Measurements from ENCODE around the gene ARL10.

DNA sequence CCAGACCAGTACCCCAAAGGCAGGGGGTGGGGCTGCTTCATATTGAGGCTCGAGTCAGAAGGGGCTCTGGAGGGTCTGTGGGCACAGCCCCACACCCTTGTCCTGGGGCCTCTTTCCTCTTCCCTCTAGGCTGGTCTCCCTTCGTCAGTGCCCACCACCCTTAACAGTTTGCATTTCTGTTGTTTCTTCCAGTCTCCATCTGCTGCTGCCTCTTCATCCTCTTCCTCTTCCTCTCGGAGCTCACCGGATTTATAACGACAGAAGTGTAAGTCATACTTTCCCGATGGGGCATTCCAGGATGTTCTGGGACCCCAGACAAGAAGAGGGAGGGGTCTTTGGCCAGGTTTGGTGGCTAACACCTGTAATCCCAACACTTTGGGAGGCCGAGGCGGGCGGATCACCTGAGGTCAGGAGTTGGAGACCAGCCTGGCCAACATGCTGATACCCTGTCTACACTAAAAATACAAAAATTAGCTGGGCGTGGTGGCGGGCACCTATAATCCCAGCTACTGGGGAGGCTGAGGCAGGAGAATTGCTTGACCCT, 62.3 kb upstream of the RPL26L1 start:
- PRO-cap, 5 experiments: no peak in any of the 5 experiments
- RAMPAGE, long total RNA, 2 experiments: no peak in any of the 2 experiments
- RRBS: no CpG with 5 or more reads among the region's 11 CpGs

DNA sequence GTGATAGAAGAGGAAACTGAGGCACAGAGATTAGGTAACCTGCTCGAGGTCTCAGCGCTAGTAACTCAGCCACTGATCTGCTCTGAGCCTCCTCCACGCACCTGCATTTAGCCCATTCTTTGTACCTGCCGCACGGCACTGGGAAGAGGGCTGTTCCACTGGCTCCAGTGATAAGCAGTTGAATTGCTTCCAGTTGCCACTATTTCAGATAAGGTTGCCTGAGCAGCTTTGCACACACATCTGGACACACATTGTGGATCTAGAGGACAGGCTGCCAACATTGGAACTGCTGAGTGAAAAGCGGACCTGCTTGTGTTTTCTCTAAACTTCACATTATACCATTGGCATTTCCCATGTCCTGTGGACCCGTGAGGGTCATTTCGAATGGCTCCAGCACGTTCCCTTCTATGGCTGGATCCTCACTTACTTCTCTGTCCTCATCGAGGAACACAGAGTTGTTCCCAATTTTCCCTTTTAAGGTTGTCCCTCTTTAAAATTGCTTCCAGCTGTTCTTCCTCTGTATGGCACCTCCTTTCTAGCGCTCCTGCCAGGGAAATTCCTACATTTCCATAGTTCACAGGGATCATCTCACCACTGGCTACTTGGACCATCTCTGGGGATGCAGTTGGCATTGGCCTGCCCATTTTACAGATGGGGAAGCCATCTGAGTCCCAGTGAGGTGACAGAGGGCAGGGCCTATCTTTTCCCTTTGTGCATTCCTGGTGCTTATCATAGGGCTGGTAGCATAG, 45.9 kb upstream of the RPL26L1 start:
- PRO-cap, 5 experiments: no peak in any of the 5 experiments
- RAMPAGE, long total RNA, 2 experiments: no peak in any of the 2 experiments
- RRBS: no CpG with 5 or more reads among the region's 11 CpGs

- PRO-cap, 5 experiments: no peak in any of the 5 experiments
- RAMPAGE, long total RNA, 2 experiments: no peak in any of the 2 experiments
- RRBS: no CpG with 5 or more reads among the region's 15 CpGs
These were observed 40.9 kb upstream of the RPL26L1 start for GRCh38 chr5:172918306-172918743.

- PRO-cap, 5 experiments: no peak in any of the 5 experiments
- RAMPAGE, long total RNA, 2 experiments: no peak in any of the 2 experiments
- RRBS: no CpG with 5 or more reads among the region's 12 CpGs
These were observed 28.1 kb upstream of the RPL26L1 start for GRCh38 chr5:172930891-172931720.

GRCh38 chr5:173408624-173409103, 80.5 kb upstream of the STC2 start:
- PRO-cap, 5 experiments: no peak in any of the 5 experiments
- RAMPAGE, long total RNA, 2 experiments: no peak in any of the 2 experiments
- RRBS: 92% methylated on average over 1 of the region's 16 CpGs

GRCh38 chr5:173627850-173628510, 11.5 kb upstream of the BOD1 start:
- PRO-cap, 5 experiments: peak in 2 of 5 experiments; most common minus-strand start chr5:173628250 (in 2)
- RAMPAGE, long total RNA, 2 experiments: no peak in any of the 2 experiments
- RRBS: no CpG with 5 or more reads among the region's 13 CpGs

GRCh38 chr5:173755120-173755835, 132.9 kb upstream of the CPEB4 start:
- PRO-cap, 5 experiments: no peak in any of the 5 experiments
- RAMPAGE, long total RNA, 2 experiments: no peak in any of the 2 experiments
- RRBS: no CpG with 5 or more reads among the region's 4 CpGs

DNA sequence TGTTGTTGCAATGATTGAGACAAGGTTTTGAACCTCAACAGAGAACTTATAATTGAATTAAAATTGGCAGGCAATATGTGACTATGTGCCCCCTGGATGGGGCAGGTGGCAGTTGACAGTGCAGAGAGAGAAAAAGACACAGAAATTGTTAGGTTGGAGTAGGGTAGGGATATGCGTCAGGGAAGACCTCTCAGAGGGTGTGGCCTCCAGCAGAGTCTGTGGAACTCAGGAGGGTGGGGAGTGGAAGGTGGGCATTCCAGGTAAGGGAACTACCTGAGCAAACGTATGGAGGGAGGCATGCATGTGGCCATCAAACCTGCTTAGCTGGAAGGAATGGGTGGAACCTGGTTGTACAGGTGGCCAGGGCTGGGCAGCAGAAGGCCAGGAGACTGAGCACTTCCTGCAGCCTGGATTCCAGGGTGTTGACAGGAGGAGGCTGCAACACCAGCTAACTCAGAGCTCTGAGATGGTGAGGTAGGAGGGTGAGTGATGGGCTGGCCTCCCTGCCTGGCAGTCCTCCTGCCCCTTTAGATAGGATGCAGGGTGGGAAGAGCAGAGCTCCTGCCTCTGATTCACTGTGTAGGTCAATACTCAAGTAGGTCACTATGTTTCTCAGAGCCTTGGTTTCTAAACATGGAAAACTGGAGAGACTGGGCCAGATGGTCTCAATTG, 92.6 kb upstream of the CPEB4 start:
- PRO-cap, 5 experiments: no peak in any of the 5 experiments
- RAMPAGE, long total RNA, 2 experiments: no peak in any of the 2 experiments
- RRBS: no CpG with 5 or more reads among the region's 2 CpGs

- PRO-cap, 5 experiments: no peak in any of the 5 experiments
- RAMPAGE, long total RNA, 2 experiments: no peak in any of the 2 experiments
- RRBS: no CpG with 5 or more reads among the region's 6 CpGs
These were observed 20.1 kb upstream of the CPEB4 start for GRCh38 chr5:173867919-173868661.

DNA sequence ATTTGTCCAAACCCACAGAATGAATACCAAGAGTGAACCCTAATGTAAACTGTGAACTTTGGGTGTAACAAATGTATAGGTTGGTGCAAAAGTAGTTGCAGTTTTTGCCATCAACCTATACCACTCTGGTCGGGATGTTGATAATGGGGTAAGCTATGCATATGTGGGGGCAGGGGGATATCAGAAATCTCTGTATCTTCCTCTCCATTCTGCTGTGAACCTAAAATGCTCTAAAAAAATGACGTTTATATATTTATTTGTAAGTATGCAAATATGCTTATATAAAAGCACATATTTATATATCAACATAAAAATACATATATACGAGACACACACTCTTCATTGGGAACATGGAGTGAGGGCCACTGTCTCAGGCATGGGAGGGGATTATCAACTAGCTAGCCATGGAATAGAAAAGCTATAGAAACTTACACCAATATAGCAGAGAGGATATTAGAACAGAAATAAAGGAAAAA, 40.1 kb downstream of the CPEB4 start:
- PRO-cap, 5 experiments: no peak in any of the 5 experiments
- RAMPAGE, long total RNA, 2 experiments: no peak in any of the 2 experiments
- RRBS: no CpG with 5 or more reads among the region's 3 CpGs

DNA sequence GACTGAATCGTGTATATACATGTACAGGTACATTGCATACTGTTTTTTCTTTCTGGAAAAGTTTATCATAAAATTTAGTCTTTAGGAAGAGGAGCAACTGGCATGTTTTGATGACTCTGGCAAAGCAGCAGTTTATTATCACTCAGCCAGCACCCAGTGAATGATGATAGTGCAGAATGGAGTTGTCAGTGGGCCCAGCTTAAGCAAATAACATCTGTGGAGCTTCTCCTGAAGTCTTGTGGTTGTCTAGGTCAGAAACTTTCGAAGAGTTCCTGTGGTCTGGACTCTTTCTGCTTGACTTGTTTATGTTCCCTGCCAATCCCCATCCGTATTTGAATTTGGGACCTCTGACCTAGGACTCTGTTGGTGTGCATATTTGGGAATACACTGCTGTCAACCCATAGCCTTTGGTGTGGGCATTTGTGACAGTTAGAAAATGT, 38.1 kb upstream of the C5orf47 start:
- PRO-cap, 5 experiments: peak in 1 of 5 experiments; most common plus-strand start position 268 of the sequence (in 1)
- RAMPAGE, long total RNA, 2 experiments: no peak in any of the 2 experiments
- RRBS: no CpG with 5 or more reads among the region's 3 CpGs

GRCh38 chr5:174699184-174699557, 25.2 kb upstream of the MSX2 start:
- PRO-cap, 5 experiments: no peak in any of the 5 experiments
- RAMPAGE, long total RNA, 2 experiments: no peak in any of the 2 experiments
- RRBS: no CpG with 5 or more reads among the region's 3 CpGs

DNA sequence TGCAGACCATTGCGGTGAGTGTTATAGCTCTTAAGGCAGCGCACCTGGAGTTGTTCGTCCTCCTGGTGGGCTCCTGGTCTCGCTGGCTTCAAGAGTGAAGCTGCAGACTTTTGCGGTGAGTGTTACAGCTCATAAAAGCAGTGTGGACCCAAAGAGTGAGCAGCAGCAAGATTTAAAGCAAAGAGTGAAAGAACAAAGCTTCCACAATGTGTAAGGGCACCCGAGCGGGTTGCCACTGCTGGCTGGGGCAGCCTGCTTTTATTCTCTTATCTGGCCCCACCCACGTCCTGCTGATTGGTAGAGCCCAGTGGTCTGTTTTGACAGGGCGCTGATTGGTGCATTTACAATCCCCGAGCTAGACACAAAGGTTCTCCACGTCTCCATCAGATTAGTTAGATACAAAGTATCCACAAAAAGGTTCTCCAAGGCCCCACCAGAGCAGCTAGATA, 17.1 kb upstream of the SIMC1 start:
- PRO-cap, 5 experiments: no peak in any of the 5 experiments
- RAMPAGE, long total RNA, 2 experiments: no peak in any of the 2 experiments
- RRBS: no CpG with 5 or more reads among the region's 11 CpGs

DNA sequence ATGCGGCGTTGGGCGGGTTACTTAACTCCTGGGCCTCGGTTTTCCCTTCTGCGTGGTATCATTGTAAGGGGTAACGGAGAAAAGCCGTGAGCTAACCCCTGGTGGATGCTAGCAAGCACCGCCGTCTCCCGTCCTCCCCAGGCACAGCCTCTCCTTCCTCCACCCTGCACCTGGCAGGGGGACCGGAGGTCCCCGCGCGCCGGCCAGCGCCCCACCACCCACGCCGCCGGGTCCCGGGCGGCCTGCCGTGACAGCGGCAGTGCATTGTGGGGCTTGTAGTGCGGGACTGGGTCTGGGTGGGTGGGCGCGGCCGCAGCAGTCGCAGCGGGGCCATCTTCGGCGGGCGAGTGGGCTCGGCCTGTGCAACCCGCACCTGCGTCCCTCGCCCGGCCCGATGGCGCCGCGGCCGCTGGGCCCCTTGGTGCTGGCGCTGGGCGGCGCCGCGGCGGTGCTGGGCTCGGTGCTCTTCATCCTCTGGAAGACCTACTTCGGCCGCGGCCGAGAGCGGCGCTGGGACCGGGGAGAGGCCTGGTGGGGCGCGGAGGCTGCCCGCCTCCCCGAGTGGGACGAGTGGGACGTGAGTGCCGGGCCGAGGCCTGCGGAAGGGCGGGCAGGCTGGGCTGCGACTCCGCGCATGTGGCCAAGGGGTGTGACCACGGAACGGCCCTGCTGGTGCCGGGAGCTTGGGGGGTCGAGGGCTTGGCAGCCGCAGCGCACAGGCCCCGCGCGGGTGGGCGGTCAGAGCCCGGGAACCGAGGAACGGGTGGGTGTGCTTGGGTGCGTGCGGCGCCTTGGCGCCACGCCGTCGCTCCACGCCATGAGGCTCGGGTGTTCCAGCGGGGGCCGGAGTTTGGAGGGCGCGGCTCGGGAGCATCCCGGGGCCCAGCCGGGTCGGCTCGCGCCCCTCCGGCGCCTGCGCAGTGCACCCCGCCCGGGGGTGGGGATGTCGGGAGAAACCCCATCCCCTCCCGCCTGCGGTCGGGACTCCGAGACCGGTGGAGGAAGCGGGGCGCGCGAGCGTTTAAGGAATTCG, at the start of gene ARL10:
Gene ARL10, plus strand, starts transcription at position 318 of the 1,033 bp plus-strand sequence.
- PRO-cap, 5 experiments: peak in 5 of 5 experiments; most common plus-strand start position 291 of the sequence (in 5); most common minus-strand start position 244 of the sequence (in 4)
- RAMPAGE, long total RNA, 2 experiments: no peak in any of the 2 experiments
- RRBS: 5% methylated on average over 36 of the region's 118 CpGs

- PRO-cap, 5 experiments: no peak in any of the 5 experiments
- RAMPAGE, long total RNA, 2 experiments: no peak in any of the 2 experiments
- RRBS: no CpG with 5 or more reads among the region's 7 CpGs
These were observed 7.7 kb downstream of the HIGD2A start for GRCh38 chr5:176396113-176396841.

DNA sequence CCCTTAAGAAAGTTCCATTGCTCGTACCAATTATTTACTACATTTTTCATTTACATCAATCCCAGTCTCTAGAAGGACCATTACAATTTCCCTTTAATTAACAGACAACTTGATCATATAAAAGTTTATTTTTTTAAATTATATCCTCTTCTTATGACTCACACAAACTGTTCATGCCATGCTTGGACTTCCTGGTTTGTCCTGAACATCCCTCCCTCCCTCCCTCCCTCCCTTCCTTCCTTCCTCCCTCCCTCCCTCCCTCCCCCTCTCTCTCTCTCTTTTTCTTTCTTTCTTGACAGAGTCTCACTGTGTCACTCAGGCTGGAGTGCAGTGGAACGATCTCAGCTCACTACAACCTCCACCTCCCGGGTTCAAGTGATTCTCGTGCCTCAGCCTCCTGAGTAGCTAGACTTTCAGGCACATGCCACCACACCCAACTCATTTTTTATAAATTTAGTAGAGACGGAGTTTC, 11.7 kb upstream of the CLTB start:
- PRO-cap, 5 experiments: no peak in any of the 5 experiments
- RAMPAGE, long total RNA, 2 experiments: no peak in any of the 2 experiments
- RRBS: no CpG with 5 or more reads among the region's 5 CpGs

- PRO-cap, 5 experiments: peak in 5 of 5 experiments; most common minus-strand start chr5:176448208 (in 3)
- RAMPAGE, long total RNA, 2 experiments: no peak in any of the 2 experiments
- RRBS: 0% methylated on average over 5 of the region's 18 CpGs
These were observed 207 bp upstream of the FAF2 start for GRCh38 chr5:176448078-176448277.

- PRO-cap, 5 experiments: no peak in any of the 5 experiments
- RAMPAGE, long total RNA, 2 experiments: no peak in any of the 2 experiments
- RRBS: no CpG with 5 or more reads among the region's 9 CpGs
These were observed 40.9 kb downstream of the RNF44 start for GRCh38 chr5:176496263-176496799.

DNA sequence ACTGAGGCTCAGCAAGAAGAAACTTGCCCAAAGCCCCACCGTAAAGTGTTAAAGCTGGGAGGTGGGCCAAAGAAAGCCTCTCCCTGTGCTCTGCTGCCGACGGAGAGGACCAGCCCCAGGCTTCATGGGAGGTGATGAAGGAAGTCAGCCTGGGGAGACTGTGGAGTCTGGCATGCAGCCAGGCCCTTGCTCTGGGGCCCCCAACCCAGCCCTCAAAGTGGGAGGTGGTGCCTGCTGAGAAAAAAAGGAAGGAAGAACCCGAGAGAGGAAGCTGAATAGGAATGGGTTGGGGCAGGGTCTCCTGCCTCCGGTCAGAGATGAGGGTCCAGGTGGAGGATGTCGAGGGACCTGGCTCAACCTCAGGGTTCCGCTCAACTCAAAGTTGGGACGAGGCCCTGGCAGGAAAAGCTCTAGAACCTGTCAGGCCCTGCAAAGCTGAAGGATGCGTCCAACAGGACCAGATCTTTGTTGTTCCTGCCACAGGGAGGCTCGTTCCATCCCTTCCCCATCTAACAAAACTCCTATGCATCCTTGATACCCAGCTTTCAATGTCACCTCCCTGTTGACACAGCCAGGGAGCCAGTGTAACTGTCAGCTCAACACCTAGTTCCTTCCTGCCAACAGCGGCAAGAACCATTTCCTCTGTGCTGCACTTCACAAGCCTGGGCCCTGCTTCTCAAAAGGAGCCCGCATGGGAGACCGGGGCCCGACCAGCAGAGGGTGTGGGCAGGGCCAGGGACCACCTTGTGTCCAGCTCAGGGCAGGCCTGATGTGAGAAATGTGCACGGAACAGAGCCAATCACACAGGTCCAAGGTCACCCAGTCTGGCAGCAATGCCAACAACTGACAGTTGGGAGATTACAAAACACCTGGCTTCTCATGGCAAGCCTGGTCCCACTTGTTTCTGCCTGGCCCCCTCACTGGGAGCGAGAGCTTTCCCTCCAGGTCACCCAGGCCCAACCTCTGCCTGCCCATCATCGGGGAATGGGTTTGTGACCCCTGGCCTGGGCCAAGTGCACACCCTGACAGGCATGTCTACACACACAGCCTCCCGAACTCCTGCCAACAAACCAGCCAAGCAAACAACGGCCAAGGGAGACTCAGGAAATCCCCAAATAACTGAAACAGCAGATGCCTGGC, 3.4 kb downstream of the RNF44 start:
- PRO-cap, 5 experiments: peak in 1 of 5 experiments; most common plus-strand start position 891 of the sequence (in 1)
- RAMPAGE, long total RNA, 2 experiments: no peak in any of the 2 experiments
- RRBS: no CpG with 5 or more reads among the region's 19 CpGs

GRCh38 chr5:176536372-176536814, 809 bp downstream of the RNF44 start:
- PRO-cap, 5 experiments: peak in 4 of 5 experiments; most common plus-strand start chr5:176536675 (in 1); most common minus-strand start chr5:176536648 (in 4)
- RAMPAGE, long total RNA, 2 experiments: no peak in any of the 2 experiments
- RRBS: under 1% methylated on average over 10 of the region's 32 CpGs

Data from liver (tissue), 9 donors.